Foreskin fibroblast (primary cell): ENCODE data around the genes PTPRU, MATN1 and ZCCHC17.

DNA sequence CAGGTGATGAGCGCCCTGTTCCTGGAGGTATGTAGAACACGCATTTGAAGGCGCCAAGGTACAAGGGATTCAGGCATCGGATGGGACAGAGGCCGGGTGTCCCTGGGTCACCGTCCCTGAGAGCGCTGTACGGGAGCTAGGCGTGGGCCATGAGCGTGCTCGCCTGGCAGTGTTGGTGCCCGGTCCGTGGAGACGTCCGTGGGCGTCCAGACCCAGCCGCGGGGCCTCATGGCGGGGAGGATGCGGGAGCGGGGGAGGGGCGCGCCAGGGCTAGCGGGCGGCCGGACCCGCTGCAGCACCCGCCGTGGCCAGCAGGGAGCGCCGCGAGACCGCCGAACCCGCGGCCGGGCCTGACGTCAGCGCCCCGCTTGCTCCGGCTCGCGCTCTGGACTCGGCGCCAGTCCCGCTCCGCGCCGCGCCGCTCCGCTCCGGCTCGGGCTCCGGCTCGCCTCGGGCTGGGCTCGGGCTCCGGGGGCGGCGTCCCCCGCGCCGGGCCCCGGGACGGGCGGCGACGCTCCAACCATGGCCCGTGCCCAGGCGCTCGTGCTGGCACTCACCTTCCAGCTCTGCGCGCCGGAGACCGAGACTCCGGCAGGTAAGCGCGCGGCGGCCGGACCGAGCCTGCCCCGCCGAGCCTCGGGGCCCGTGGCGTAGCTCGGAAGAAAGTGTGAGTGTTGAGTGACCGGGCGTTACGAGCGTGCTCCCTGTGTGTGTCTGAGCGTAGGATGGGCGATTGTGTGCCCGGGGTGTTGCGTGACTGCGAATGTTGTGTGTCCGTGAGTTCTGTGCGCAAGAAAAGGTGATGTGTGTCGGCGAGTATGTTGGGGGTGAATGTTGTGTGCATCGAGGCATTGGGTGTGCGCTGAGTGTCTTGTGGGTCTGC lies at the start of gene PTPRU:
TSS of gene PTPRU (plus strand) at position 400 of the 883 bp plus-strand sequence.
- RRBS = 1% methylated on average over 65 of the region's 104 CpGs

- RRBS = no CpG with 5 or more reads among the region's 9 CpGs
Observed at GRCh38 chr1:29240340-29240998, 4.1 kb downstream of the PTPRU start.

DNA sequence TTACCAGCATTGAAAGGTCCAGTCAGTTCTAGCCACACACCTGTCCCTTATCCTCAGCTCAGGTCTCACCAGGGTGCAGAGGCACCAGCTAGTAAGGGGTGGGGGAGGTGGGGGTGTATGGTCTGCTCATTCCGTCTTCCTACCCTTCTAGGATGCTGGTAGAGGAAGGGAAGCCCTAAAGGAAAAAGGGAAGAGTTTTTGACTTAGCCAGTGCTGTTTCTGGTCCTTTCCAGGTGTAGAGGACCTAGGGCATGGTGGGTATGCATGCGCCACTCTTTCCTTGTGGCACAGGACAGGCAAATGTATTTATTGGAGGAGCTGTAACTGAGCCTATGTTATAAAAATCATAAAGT lies 427.6 kb downstream of the MATN1 start:
- RRBS = no CpG with 5 or more reads among the region's 2 CpGs

GRCh38 chr1:30718518-30719604 lies 4.5 kb downstream of the MATN1 start:
- RRBS = under 1% methylated on average over 27 of the region's 88 CpGs

- RRBS = no CpG with 5 or more reads among the region's 10 CpGs
Observed at GRCh38 chr1:30723393-30723741, at the start of gene MATN1. TSS of gene MATN1 (minus strand) at chr1:30723585.

DNA sequence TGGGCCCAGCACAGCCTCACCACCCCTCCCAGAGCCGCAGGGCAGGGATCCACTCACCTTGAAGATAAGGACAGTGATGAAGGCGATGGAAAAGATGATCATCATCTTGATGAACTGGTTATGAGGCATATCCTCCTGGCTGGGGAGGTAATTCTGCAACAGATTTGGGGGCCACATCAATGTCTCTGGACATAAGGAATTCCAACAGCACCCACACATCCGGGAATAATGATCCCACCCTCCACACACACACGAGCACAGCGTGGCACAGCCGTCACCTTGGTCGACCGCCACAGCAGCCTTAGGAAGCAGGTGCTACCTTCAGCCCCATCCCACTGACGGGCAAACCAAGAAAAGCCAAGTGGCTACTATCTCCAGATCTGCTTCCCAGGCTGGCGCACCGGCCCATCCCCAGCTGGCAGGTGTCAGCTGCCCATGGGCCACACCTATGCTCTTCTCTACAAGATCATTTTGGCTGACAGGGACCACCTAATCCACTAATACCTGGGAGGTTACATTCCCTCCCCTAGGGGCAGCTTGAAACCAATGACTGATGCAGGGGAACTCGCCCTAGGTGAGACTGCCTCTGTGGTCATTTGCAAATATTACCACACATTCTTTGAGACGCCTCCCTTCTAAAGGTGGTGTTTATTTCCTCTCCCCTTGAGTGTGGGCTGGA lies 14.3 kb upstream of the MATN1 start:
- RRBS = no CpG with 5 or more reads among the region's 13 CpGs

DNA sequence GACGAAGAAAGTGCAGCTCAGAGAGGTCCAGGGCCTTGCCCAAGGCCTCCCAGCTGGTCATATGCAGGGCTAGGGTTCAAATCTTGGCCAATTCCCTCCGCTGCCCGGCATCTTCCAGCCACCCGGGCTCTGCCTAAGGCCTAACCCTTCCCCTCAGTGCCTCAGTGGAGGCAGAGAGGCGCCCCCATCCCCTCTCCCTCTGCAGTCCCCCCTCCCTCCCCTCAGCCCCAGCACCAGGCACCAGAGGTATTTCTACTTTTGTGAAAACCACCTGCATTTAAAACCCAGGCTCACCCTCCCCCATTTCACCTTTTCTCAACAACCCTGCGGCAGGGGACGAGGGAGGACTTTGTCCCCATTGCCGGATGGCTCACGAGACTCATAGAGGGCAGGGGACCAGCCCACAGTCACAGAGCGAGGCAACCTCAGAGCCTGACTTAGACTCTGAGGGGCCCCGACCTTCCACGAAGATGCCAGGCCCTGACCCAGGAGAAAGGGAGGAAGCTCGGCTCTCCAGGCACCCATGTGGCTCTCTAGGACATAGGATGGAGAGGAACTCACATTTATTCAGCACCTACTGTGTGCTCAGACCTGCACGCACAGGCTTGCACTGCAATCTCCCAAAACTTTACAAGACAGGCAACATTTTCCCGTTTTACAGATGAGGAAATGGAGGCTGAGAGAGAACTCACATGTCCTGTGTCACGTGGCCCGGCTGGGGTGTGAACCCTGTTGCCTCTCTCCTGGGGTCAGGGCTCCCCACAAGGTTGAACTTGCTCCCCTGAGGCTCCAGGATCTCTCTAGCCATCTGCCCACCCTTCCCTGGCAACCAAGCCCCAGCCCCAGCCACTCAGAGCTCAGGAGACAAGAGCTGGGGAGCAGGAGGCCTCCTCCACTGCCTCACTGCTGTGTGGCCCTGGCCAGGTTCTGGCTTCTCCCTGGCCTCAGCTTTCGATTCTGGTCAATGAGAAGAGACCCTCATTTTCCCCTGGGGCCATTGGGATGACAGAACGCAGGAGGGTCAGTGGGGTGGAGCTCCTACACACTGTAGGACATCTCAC lies 12.0 kb downstream of the LAPTM5 start:
- RRBS = no CpG with 5 or more reads among the region's 19 CpGs

DNA sequence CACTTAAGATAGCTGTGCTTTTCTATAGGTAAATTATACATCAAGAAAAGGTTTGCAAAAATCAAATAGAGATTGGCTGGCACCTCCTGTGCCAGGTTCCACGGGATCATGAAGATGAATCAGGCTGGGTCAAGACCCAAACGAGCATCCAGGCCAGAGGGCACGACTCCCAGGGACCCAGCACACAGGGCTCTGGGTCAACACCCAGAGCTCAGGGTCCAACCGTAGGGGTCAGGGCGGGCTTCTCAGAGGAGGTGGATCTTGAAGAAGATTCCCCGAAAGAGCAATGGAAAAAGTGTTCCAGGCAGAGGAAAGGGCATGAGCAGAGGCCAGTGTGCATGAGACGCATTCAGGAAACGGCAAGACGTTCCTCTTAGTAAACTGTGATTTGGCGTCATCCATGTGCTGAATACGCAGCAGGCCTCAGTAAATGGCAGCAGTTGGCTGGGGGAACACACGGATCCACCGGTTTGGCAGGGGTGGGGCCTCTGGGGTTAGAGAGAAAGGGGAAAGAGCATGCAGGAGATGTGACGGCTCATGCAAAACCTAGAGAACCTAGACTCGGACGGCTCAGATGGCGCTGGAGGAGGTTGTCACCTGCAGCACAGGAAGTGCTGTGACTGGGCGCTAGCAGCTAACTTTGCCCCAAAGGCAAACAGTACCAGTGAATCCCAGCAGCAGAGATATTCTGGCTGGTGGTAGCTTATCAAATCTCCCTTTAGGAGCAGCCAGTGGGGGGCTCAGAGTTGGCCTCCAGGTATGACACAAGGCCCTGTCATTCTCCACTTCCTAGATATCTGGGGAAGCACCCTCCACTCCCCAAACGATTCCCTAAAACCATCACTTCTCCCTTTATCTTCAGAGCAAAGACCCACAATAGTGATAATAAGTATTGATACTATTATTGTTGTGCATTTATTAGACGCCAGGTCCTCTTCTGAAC lies 7.9 kb downstream of the LAPTM5 start:
- RRBS = no CpG with 5 or more reads among the region's 20 CpGs

DNA sequence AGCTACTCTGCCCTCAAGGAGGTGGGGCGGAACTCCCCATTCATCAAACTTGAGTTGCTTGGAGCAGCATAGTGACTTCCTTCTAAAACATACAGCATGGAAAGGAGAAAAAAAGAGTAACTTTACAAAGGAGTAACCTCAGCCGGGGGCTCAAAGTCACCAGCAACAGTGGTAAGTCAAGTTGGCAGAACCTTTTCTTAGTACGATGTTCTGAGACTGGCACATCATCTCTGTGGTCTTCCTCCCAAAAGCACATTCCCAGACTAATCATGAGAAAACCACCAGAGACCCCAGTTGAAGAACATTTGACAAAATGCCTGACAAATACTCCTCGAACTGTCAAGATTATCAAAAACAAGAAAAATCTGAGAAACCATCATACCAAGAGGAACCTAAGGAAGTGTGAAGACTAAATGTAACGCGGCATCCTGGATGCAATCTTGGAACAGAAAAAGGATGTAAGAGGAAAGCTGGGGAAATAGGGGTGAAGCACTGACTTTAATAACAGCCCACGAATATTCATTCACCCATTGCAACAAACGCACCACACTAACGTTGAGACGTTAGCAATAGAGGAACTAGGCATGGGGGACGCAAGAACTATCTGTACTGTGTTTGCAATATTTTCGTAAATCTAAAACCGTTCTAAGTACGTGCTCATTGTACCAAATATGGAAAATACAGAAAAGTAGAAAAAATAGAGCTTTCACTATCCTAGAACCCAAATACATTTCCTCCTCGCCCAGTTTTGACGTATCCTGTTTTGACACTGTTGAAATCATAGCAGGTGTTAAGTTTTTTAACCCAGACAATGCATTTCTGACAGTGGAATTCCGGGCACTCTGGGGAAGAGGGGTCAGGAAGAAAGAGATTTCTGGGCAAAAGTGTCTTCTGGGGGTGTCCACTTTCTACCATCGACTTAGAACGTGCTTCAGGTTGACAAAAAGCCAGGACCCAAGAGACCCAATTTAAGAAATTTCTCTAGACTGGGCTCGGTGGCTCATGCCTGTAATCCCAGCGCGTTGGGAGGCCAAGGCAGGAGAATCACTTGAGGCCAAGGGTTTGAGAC lies 4.0 kb downstream of the LAPTM5 start:
- RRBS = no CpG with 5 or more reads among the region's 22 CpGs

DNA sequence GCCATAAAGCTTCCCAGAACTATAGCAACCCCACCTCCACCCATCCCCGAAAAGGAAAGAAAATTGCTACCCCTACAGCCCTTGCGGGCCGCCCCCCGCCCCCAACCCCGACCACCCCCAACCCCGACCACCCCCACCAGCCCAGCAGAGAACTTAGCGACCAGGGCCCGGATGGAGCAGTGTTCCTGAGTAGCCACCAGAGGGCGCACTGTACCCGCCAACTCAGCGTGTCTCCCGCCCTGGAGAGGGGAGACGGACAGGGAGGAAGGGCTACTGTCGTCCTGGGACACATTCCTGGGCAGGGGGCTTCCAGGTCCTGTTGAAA lies 24.7 kb upstream of the LAPTM5 start:
- RRBS = no CpG with 5 or more reads among the region's 14 CpGs

- RRBS = no CpG with 5 or more reads among the region's 15 CpGs
Observed at GRCh38 chr1:30783523-30784158, 26.1 kb upstream of the LAPTM5 start.

DNA sequence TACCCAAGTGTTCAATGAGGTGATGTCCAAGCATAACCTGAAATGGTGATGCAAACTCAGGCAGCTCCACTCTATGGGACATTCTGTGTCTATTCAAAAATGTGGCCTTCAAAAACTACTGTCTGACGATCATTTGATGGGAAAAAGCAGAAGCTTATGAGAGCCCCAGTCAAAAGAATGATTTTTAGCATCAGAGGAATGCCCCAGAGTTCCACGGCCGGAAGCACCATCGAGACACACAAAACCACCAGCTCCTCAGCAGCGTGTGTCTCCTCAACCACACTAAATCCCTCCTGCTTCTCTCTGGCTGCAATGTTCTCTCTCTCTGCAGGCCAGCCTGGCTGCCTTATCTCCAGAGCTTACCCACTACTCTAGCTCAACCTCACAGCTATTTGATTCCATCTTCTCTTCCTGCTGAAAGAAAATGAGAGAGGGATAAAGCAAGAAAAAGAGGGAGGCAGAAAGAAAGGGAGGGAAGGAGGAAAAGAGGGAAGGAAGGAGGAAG lies 33.3 kb upstream of the LAPTM5 start:
- RRBS = no CpG with 5 or more reads among the region's 5 CpGs

DNA sequence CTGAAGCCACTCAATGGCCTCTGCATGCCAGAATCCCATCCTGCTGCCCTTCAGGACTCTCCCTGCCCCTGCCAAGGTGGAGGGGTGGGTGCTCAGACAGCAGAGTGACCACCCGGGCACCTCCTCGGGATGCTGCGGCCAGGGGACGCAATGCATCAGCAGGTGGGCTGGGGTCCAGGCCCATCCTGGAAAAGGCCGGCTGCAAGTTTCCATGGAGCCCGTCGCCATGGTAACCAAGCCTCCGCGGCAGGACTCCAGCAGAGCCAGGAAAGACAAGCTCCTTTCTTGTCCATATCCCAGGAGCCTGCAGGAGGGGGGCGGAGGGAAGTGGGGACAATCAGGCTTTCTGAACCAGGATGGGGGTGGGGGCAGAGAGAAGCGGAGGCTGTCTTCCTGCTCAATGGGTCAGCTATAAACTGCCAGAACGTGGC lies 58.6 kb upstream of the LAPTM5 start:
- RRBS = 37% methylated on average over 5 of the region's 12 CpGs

DNA sequence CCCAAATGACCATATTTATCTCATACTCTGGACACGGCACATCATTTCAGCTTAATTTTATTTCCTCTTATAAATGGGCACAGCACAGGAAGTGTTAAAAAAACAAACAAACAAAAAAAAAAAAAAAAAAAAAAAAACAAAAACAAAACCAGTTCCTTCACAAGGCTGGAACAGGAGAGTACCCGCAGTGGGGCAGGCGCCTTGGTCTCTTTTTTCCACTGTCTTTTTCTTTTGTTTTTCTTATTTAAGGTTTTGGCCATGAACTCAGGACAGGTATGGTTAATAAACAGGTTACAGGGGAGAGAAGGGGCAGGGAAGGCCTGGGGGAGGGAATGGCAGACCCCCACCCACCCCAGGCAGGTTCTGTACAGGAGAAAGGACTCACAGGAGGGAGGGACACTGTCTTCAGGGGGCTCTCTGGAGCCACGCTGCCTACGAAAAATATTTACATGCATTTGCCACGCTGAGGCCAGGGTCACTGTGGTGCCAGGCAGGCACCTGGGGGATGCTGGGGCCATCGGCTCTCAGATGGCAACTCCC lies 39.1 kb downstream of the SDC3 start:
- RRBS = no CpG with 5 or more reads among the region's 7 CpGs

- RRBS = no CpG with 5 or more reads among the region's 11 CpGs
Observed at GRCh38 chr1:30870872-30871926, 37.4 kb downstream of the SDC3 start.

GRCh38 chr1:30872036-30873129 lies 36.2 kb downstream of the SDC3 start:
- RRBS = no CpG with 5 or more reads among the region's 11 CpGs

DNA sequence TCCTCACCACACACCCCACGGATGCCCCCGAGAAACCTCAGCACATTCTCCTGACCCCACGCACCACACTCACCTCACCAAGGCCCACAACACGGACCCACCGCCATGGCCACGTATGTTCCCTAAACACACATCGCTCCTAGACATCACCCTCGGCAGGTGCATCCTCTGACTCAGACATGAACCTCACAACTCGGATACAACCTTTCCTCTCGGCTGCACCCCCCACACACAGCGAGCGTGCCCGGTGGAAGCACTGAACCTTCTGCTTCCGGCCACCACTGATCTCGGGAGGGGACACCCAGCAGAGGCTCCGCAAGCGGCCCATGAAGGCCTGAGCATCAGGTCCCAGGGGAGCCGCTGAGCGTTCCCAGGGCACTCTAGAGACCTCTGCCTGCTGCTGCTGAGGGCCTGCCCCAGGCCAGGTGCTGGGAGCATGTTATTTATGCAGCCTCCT lies 27.2 kb downstream of the SDC3 start:
- RRBS = no CpG with 5 or more reads among the region's 19 CpGs

DNA sequence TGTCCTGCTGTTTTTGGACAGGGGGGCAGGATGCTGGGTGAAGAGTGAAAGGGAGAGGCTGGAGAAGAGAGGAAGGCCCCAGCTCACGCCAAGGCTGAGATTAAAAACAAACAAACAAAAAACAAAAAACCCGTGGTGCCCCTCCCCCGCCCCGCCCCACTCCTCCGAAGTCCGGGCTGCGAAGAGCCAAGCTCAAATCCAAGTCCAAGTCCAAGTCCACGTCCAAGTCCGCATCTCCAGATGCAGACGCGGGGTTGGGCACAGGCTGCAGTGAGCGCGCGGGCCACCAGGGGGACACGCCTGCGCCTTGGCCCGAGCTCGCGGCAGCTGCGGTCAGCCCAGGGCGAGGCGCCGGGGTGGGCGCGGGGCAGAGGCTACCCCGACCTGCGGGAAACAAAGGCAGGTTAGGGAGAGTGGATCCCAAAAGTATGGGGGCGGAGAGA lies 58.3 kb downstream of the NKAIN1 start:
- RRBS = 8% methylated on average over 5 of the region's 28 CpGs

- RRBS = 2% methylated on average over 3 of the region's 35 CpGs
Observed at GRCh38 chr1:31296882-31297526, at the start of gene ZCCHC17. TSS of gene ZCCHC17 (plus strand) at chr1:31297032.

GRCh38 chr1:31471275-31471925 lies 58.4 kb downstream of the SERINC2 start:
- RRBS = no CpG with 5 or more reads among the region's 12 CpGs